Measurements from ENCODE around the gene TMEM235.

DNA sequence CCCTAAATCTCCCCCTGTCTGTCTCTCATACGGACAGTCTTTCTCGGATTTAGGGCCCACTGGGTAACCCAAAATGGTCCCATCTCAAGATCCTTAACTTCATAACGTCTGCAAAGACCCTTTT is 42.7 kb downstream of the SEPTIN9 start:
- RRBS = no CpG with 5 or more reads among the region's 3 CpGs

DNA sequence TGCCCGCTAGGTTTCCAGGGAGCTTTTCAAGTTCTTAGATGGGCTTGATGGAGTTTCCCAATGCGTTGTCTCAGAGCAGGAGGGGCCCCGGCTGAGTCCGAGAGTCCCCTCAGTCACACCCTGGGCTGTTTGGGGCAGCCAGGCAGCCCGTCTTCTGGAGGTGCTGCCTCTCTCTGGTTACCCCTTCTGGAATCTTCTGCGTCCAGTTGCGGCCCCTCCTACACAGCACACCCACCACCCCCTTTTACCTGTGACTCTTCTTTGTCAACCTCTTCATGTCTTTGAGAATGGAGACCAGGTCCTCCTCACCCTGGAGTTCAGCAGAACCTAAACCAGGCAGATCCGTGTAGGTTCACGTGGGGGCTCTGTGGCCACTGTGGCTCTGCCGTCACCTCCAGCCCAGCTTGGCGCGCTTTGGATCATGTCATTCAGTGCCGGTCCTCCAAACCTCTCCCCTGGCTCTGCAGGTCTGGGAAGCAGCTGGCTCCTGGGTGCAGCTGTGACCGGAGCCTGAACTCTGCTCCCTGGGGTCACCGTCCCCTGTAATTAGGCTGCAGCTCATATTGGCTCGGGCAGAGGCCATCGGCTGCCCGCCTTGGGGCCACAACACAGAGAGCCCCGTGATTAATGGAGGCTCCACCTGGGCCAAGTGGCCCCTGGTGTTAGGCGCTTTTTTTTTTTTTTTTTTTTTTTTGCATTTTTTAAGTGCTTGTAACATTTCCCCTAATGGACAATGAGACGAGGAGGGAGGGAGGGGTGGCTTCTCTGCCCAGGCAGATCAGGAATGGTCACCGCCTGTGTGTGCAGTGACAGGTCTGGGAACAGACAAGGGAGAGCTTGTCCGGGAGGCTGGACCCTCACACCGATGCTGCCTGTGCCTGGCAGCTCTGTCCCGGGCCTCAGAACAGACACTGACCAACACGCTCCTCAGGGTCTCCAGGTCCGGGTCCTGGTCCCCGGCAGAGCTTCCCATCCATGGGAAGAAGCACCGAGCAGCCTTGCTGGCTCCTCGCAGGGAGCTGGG is 107.2 kb downstream of the SEPTIN9 start:
- RRBS = 78% methylated on average over 6 of the region's 30 CpGs

- RRBS = 90% methylated on average over 3 of the region's 18 CpGs
These were observed 146.3 kb downstream of the SEPTIN9 start for GRCh38 chr17:77427431-77428177.

- RRBS = no CpG with 5 or more reads among the region's 21 CpGs
These were observed 148.8 kb downstream of the SEPTIN9 start for GRCh38 chr17:77429779-77430778.

DNA sequence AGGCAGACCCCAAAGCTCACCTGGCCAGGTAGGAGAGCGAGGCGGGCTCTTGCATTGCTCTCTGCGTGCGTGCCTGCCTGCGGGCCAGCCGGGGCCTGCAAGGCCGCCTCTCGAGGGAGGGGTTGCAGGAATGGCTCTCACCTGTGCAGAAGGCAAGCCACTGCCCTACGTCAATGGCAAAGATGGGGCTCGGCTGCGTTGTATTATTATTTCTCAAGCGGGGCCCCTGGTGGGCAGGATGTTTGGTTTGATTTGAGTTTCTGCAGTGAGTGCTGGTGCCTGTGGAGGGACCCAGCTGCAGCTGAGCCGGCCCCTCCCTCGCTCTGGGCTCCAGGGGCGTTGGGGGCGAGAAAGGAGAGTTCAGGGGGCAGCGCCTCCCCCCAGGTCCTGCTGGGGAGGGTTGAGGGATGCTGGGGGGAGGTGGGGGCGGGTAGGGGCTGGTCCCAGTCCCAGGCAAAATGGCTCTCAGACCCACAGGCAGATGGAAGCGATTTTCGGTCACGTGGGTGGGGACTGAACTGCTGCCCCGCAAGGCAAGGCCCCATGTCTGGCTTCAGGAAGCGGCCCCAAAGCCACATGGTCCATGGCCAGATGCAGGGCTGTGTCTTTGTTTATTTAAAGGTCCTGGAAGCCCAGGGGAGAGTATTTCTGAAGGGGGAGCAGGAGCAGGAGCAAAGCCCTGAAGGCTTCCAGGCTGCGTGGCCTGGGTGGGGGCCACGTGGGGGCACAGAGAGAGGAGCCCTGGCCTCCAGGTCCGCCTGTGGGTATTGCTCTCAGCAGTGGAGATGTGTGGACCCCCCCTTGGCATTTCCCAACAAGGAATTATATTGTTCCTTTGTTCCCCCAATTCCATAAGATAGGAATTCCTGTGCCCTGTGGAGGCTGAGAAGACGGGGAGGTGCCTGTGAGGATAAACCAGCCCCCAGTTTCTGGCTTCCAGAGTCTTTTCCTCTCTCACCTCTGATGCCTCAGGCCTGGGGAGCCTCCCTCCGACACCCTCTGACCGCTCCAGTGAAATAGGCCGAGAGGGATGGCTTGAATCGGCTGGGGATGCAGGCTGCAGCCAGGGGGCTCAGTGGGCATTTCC is 198.4 kb downstream of the SEPTIN9 start:
- RRBS = no CpG with 5 or more reads among the region's 31 CpGs

DNA sequence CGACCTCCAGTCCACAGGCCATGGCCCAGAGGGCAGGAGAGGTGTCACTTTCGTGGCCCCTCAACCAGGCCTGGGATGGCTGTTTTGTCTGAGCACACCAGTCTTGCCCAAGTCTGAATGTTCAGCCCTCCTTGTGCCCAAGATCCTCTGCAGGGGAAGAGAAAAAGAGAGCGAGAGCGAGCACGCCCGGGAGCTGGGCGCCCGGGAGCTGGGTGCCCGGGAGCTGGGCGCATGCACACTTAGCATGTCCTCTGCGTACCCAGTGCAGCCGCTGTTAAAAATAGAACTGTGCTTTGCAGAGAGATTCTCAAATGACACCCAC is 273.8 kb downstream of the SEPTIN9 start:
- RRBS = no CpG with 5 or more reads among the region's 12 CpGs

GRCh38 chr17:77666366-77666792 is 292.1 kb upstream of the TNRC6C start:
- RRBS = no CpG with 5 or more reads among the region's 8 CpGs

DNA sequence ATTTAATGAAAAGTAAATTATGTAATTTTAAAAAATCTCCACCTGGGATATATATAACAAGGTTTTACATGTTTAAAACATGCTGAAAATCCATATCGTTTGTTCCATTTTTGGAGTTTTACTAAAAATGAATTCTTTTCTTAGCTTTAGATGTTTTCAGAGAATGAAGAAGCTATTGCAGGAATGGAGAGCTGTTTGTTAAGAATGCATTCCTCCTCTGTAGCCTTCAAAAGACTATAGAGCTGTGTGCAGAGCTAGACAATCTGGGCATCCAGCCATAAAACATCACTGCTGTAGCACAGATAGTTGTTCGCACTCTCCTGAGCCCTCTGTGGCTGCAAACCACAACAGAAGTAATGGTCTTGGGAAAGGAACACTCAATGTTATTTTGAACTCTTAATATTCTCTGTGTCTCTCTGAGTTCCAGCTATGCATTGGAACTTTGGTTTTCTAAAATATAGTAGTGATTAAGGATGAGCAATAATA is 4.9 kb downstream of the TNRC6C start:
- RRBS = no CpG with 5 or more reads among the region's 2 CpGs

- RRBS = no CpG with 5 or more reads among the region's 4 CpGs
These were observed 6.1 kb downstream of the TNRC6C start for GRCh38 chr17:77964625-77965035.

DNA sequence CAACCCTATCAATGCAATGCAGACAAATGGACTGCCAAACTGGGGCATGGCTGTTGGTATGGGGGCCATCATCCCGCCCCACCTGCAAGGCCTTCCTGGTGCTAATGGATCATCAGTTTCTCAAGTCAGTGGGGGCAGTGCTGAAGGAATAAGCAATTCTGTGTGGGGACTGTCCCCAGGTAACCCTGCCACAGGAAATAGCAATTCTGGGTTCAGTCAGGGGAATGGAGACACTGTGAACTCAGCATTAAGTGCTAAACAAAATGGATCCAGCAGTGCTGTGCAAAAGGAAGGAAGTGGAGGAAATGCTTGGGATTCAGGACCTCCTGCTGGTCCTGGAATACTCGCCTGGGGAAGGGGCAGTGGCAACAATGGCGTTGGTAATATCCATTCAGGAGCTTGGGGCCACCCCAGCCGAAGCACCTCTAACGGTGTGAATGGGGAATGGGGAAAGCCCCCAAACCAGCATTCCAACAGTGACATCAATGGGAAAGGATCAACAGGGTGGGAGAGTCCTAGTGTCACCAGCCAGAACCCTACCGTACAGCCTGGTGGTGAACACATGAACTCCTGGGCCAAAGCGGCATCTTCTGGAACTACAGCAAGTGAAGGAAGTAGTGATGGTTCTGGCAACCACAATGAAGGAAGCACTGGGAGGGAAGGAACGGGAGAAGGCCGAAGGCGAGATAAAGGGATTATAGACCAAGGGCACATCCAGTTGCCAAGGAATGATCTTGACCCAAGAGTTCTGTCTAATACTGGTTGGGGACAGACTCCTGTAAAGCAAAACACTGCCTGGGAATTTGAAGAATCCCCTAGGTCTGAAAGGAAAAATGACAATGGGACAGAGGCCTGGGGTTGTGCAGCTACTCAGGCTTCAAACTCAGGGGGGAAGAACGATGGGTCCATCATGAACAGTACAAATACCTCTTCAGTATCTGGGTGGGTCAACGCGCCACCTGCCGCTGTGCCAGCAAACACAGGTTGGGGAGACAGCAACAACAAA is 78.6 kb downstream of the TMC6 start:
- RRBS = no CpG with 5 or more reads among the region's 14 CpGs

GRCh38 chr17:78131876-78132713 is 1.5 kb downstream of the TMC8 start:
- RRBS = 3% methylated on average over 25 of the region's 59 CpGs

DNA sequence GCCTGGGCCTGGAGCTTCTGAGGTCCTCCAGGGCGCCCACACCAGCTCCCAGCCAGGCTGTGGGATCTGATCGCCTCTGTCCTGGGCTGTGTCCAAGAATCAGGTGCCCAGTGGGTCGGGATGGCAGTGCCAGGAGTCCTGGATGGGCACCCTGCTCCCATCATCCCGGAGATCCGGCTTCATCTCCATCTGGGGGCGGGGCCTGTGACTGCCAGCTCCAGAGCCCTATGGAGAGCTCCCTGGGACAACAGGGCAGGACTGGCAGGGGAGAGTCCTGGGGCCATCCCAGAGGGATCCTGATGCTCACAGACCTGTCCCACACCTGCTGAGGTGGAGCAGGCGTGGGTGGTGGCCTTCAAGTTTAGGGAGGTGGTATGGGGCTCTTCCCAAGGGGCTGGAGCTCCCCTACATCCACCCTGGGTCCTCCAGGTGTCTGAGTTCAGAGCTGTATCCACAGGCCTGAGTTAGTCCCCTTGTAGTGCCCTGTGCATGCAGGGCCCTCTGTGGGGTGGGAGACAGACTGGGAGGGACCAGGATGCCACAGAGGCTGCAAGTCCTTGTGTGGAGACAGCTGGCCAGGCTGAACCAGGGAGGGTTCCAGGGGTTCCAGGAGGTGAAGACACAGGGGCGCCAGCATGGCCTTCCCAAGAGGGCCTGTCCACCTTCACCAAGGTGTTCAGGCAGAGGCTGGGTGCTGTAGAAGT is 1.1 kb downstream of the SYNGR2 start:
- RRBS = no CpG with 5 or more reads among the region's 8 CpGs

DNA sequence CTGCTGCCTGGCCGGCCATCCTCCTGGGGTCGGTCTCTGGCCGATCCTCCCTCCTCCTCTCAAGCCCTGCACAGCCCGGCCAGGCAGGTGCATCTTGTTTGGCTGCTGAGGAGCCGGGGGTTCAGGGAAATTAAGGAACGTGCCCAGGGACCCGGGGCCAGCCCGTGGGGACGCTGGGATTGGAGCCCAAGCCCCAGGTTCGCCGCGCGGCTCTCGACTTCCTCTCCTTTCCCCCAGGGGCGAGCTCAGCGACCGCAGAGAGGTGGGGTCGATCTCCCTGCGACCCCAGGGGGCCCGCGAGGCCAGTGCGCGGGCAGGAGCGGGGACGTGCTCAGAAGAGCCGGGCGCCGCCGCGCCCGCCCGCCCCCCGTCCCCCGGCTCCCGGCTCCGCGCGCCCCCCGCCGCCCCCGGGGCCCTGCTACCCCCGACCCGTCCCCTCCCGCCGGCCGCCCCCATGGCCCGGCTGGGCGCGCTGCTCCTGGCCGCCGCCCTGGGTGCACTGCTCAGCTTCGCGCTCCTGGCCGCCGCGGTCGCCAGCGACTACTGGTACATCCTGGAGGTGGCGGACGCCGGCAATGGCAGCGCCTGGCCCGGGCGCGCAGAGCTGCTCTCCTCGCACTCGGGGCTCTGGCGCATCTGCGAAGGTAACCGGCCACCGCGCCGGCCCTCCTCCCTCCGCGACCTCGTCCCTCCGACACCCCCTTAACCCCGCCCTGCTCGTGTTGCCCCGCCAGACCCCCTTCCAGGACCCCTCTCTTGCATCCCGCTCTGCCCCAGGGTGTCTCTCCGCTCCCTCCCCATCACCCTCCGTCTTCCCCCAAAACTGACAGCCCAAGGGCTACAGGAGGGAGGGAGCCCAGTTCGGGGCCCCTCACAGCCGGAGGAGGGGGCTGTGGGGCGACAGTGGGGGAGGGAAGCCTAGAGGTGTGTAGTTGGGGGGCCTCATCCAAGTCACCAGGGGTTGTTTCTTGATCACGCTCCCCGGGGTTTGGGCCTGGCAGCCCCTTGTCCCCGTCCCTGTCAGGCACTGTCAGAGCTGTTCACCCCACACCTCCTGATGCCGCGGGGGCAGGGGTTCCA is at the start of gene TMEM235:
Gene TMEM235, plus strand, starts transcription at position 62 of the 1,080 bp plus-strand sequence.
- RRBS = 56% methylated on average over 18 of the region's 91 CpGs

- RRBS = no CpG with 5 or more reads among the region's 20 CpGs
These were observed 8.3 kb downstream of the SOCS3 start for GRCh38 chr17:78351382-78352158.

DNA sequence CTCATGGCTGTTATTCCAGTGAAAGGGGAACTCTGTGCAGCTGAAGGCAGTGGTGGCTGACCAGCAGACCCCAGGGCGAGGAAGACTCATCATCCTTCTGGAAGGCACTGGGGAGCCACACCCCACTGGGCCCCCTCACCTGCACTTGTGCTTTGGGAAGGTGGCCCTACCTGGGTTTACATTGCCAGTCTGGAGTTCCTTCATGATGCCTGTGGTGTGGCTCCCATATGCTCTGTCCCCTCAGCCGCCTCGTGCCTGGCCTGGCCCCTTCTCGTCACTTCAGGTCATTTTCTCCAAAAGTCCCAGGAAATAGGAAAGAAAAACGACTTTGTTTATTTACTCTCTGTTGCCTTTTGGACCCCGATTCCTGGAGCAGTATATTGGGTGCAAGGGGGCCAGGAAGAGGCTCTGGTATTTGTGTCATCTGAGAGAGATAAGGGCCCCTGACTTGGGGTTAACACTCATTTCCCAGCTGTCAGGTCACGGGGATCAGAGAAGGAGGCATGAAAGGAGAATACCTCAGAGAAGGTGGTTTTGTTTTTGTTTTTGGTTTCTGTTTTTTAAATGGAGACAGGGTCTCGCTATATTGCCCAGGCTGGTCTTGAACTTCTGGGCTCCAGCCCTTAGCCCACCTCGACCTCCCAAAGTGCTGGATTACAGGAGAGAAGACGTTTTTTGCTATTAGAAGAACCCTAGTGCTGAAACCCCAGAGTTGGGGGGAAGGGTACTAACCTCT is 4.8 kb downstream of the SOCS3 start:
- RRBS = no CpG with 5 or more reads among the region's 10 CpGs

DNA sequence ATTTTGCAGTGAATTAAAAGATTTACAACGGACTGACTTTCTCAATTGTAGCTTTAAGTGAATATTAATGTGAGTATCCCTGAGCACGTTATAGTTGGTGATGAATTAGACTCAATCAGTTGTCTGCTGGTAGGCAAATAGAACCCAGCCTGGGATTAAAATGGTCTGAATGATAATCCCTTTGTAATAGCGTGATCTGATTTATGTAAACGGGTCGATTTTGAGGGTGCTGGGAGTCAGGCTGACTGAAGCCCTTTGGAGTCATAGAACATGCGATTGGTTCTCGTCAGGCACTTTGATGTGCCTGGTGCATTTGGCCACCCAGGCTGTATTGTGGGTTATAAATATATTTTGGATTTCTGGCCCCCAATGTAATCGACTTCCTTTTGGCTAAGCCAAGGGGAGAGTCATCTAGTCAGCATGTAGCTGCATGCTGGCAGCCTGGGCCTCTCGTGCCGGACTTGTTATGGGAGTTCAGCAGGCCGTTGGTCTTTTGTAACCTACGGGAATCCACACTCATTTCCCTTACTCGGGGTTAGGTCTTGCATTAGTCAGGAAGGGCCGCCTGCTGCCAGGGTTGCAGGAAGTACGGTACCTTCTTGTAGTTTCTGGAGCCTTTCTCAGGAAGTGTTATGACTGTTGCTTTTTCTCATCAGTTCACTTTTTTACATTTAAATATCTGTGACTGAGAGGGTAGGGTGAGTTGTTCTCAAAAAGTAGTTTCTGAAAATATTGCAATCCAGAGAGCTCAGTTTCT is 5.5 kb downstream of the PGS1 start:
- RRBS = no CpG with 5 or more reads among the region's 15 CpGs

DNA sequence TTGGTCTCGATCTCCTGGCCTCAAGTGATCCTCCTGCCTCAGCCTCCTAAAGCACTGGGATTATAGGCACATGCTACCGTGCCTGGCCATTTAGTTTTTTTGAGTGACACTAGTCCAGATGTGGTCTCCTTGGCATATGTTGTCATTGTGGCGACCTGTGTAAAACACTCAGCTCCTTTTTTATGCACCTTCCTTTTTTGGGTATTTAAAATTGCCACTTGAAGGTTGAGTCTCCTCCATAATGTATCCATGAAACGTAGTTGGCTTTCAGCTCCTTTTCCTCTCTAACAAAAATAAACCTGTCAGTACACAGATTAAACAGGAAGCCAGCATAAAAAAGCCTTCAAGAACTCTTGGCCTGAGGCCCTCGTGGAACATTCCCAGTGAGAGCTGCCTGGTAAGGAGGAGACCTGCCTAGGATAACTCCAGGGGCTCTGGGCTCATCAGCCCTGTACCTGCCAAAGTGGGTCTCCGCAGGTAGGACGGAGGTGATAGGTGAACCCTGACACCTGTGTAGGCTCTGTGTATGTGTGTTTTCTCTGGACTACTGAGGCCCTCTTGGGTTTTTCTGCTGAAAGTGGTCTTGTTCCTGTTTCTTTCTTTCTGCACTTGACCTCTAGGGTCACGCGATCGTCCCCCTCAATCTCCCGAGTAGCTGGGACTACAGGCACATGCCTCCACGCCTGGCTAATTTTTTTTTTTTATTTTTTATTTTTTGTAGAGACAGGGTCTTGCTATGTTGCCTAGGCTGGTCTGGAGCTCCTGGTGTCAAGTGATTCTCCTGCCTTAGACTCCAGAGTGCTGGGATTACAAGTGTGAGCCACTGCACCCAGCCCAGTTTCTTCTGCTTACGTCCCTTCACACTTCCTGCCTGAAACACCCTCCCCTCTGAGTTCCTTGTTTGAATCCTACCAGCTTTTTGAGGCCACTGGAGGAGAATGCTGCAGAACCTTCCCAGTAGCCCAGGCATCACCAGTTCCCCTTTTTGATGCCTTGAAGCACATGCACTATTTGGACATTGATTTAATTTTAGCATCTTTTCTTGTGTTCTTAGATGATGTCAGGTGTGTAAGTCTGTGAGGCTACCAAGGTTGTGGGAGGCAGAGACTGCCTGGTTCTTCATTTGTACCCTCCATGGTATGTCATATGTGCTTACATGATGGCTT is 9.7 kb downstream of the PGS1 start:
- RRBS = no CpG with 5 or more reads among the region's 13 CpGs

DNA sequence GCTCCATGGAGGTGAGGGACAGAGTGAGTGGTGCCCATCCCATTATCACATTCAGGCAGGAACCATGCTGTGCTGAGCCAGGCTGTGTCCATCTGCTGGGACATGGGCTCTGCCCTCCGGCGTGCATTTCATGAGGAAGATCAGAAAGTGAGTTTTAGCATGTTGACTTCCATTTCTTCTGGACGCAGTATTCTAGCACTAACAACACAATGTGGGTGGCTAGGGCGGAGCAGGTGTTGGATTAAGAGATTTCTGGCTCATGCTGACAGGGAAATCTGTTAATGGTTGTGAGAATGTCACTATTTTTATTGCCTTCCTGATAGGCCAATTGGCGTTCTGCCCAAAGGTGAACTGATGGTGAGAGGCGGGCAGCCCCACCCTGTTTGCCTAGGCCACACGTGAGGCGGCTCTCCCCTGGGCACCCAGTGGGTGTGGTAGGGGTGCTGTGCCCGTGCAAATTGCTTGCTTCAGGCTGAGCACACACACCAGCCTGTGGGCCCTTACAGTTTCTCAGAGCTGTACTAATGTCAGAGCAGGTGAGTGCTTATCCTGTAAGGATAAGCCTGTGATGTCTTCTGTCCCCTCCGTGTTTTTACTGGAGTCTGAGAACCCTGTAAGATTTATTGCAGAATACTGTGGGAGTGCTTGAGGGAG is 30.8 kb downstream of the PGS1 start:
- RRBS = no CpG with 5 or more reads among the region's 10 CpGs

- RRBS = no CpG with 5 or more reads among the region's 12 CpGs
These were observed 36.1 kb upstream of the DNAH17 start for GRCh38 chr17:78613285-78613736.

GRCh38 chr17:78672536-78673253 is 95.5 kb upstream of the DNAH17 start:
- RRBS = no CpG with 5 or more reads among the region's 8 CpGs

Measured in Jurkat, Clone E6-1 (cell line).